Placental epithelial cell (primary cell): ENCODE measurements around a stretch of chr12.

DNA sequence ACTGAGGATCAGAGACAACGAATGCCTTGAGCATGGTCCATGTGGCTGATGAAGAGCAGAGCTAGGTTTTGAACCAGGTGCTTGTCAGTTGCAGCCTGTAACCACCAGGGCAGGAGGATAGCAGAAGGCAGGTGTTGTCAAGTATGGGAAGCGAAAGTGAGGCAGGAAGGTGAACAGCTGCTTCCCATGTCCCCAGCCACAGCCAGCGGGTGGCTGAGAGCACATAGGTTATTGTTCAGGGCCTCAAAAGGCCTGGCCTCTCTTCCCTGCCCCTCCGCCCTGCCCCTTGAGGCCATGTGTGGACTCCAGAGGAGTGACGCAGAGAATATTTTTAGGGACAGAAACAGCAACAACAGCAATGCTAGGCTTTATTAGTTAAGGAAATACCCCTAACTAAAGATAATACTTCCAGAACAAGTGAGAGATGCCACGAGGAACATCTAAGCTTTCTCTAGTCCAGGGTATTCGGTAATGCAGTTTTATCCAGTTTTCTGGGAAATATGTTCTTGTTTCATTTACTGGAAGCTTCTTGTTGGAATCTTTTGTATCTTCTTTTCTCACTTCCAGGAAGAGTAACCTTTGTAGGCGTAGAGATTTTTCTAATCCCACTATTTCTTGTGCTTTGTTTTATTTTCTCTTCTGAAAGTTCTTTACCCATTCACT is 39.7 kb downstream of the IQSEC3 start:
- CAGE, long polyA plus RNA: no peak

- CAGE, long polyA plus RNA: no peak
These were observed 45.2 kb downstream of the IQSEC3 start for GRCh38 chr12:111672-112260.

DNA sequence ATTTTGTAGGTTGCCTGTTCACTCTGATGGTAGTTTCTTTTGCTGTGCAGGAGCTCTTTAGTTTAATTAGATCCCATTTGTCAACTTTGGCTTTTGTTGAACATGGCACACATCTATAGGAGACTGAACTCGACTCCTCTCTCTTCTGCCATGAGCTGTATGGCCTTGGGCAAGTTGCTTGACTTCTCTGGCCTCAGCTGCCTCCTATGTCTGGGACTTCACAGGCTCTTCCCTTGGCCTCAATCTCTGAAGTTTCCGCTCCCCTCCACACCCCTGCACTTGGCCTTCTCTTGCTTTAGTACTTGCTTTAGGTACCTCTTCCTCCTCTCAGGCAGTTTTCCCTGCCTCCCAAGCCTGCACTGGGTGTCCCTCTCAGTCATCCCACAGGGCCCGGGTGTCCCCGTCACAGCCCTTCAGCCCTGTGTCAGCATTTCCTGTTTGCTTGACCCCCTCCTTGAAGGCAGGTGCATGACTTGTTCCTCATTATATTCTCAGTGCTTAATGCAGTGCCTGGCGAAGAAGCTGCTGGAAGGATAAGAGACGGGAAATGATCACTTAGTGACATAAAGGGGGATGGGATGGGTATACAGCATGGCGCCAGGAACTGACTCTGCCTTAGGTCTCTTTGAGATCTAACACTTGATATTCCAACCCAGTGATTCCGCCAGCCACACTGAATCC is 61.4 kb downstream of the IQSEC3 start:
- CAGE, long polyA plus RNA: no peak

DNA sequence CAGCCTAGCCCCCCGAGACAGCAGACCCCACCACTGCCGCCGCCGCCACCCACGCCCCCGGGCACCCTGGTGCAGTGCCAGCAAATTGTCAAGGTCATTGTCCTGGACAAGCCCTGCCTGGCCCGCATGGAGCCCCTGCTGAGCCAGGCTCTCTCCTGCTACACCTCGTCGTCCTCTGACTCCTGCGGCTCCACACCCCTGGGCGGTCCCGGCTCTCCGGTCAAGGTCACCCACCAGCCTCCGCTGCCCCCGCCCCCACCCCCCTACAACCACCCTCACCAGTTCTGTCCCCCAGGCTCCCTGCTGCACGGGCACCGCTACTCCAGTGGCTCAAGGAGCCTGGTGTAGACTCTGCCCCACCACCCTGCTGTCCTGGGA is 39.3 kb downstream of the SLC6A12 start:
- CAGE, long polyA plus RNA: no peak

- CAGE, long polyA plus RNA: no peak
These were observed 1.8 kb downstream of the SLC6A12 start for GRCh38 chr12:212209-212519.

- CAGE, long polyA plus RNA: no peak
These were observed 22.9 kb upstream of the SLC6A12 start for GRCh38 chr12:236887-237325.

DNA sequence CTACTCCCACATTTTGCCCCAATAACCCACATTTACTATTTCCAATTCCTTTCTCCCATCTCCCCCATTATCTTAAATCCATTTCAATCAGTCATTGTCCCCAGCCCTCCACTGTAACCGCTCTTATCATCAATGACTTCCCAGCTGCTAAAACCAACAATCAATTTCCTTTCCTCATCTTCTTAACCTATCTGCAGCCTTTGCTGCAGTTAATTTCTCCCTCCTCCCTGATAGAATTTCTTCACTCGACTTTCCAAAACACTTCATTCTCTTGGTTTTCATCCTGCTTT is 8.4 kb downstream of the SLC6A13 start:
- CAGE, long polyA plus RNA: no peak

DNA sequence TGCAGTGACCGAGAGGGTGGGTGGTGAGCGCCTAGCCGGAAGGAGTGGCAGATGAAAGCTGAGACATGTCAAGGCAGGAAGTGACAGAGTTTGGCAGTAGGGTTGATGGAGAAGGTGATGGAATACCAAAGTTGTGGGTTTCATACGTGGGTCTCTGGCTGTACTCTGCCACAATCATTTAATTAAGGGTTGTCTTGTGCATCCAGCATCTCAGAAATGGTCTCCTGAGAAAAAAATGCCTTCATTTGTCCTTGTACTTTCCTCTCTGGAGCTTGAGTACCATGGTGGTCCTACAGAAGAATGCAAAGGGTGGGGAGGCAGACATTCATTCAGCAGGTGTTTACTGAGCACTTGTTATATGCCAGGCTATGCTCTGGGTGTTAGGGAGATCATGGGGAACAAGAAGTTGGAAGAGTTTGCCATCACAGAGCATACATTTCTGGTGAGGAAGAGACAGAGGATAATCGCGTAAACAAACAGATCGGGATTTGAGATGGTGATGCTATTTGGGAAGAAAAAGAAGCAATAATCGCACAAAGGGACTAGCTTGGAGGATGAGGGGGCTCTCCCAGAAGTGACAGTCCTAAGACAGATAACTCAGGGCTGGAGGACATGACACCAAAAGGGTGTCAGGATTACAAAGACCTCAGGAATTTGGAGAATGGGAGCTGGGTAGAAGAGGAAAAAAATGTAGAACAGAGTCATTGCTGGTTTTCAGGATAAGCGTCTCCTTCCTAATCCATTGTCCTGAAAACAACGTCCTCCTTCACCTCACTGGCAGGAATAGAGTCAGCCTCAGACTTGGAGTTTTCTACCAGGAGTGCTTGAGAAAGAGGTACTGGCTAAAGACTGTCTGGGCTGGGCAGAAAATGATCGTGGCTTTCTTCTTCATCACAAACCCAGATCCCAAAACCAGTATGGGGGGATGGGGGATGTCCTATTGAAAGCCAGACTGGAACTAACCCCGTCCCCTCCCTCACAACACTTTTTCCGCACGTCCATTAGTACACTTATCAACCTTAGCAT is 13.9 kb downstream of the B4GALNT3 start:
- CAGE, long polyA plus RNA: no peak

GRCh38 chr12:530226-530830 is 70.6 kb downstream of the B4GALNT3 start:
- CAGE, long polyA plus RNA: no peak

GRCh38 chr12:542691-543426 is 83.1 kb downstream of the B4GALNT3 start:
- CAGE, long polyA plus RNA: no peak

DNA sequence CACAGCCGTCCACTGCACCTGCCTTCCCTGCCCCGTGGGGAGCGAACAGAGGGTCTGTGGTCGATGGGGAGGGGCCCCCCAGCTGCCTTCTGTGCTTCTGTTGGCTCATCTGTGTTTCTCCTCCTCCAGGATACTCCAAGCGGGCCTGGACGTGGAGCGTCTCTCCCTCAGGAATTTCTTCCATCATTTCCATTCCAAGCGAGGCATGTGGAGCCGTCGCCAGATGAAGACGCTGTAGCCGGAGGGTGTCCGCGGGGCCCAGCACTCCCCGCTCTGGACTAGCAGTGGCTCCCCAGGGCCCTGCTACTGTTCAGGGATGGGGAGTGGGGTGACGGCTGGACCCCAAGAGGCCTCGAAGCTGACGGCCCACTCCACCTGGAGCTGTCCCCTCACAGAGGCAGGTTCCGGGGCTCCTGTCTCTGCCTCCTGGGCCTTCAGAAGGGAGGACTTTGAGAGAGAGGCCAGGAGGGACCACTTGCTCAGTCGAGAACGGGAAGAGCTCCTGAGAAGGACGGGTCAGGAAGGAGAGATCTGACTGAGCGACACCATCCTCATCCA is 101.6 kb downstream of the B4GALNT3 start:
- CAGE, long polyA plus RNA: no peak

DNA sequence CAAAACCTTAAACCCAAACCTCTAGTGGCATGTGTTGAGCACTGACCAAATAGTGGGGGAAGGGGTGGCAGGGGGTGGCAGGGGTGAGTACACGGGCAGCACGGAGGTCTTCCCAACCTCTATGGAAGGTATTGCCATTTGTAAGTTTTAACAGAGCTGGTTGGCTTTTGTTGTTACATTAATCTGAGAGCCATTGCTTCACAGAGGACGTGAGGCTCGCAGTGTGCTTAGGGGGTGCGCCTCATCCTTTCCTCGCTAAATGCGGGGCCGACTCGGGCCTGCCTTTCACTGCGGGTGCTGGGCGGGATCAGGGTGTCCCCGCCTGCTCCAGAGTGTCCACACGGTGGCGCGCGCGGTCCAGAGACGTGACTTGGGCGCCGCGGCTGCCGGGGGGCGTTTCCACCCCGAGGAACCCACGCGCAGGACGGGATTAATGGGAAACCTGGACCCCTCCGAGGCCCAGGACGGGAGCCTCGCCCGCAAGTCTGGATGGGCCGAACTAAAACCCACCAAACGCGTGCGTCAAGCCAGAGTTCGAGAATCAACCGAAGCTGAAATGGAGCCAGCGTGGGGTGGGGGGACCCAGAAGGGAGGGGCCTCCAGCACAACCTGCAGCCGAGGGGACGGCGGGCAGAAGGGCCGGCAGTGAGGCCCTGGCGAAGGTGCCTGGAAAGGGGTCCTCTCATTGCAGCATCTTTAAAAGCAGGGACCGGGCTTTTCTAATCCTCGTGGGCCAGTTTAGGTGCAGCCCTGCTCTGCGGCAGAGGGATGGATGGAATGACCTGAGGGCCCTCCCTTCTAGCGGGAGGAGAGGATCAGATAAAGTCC is 93.4 kb downstream of the NINJ2 start:
- CAGE, long polyA plus RNA: no peak

DNA sequence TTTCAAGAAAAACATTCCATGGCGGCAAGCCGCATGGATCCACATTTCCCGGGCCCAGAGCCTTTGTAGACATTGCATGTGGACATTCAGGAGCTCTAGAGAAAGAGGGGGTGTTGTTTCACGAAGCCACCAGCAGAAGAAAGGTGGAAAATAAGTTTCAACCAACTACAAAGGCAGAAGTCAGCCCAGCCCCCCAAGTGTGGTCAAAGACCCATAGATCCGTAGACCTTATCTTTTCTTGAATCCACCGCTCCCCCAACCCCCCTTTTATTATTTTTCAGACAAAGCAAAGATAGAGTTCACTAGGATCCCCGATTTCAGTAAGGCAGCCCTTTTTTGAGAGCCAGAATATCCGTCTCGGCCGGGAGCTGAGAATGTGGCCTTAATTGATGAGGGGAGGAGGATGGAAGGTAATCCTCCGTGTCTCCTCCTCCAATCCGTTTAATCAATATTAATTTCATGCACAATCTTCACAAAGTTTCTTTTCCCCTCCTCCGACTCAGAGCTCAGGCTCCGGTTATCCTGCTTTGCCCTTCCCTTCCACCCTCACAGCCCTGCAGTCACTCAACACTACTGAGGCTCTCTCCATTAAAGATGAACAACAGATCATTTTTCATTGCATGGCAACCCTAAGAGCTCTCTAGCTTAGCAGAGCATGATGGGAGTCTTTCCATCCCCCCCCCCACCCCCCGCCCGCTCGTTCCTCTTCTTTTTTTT is 721 bp upstream of the WNK1 start:
- CAGE, long polyA plus RNA: no peak

GRCh38 chr12:1083020-1084031 is 92.3 kb downstream of the ERC1 start:
- CAGE, long polyA plus RNA: no peak

GRCh38 chr12:1115677-1116286 is 124.8 kb downstream of the ERC1 start:
- CAGE, long polyA plus RNA: no peak

- CAGE, long polyA plus RNA: no peak
These were observed 150.5 kb downstream of the ERC1 start for GRCh38 chr12:1141577-1141851.

DNA sequence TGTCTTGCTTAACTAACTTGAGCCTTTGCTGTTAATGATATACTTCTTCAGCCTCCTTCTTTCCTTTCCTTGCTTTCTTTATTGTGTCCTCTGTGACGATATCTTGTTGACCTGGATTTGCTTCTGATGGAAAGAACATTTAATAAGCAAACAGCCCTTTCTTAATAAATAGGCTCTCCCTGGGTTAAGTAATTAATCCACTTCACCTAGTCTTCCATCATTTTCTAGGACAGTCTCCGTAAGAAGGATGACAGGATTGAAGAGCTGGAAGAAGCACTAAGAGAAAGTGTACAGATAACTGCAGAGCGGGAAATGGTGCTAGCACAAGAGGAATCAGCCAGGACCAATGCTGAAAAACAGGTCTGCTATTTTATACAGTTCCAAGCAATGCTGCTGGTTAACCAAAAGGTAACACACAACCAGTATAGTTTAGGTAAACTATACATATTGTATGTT is 271.8 kb downstream of the ERC1 start:
- CAGE, long polyA plus RNA: no peak

DNA sequence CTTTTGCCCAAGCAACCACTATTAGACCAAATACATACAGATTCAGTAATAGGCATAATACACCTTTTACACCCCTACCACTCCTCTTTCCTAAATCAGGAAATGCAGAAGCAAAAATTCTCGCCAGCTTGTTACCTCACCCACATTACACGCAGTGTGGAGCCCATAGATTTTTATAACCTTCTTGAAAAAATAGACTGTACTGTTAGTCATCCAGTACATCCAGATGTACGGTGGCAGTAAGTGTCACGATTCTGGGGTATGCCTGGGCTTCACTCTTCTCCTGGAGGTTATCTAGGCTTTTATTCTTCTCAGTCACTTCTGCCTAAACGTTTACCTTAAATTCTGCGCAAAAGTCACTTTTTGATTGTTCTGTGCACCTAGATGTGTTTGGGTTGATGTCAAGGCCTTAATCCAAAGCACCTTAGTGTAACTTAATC is 1.7 kb upstream of the FBXL14 start:
- CAGE, long polyA plus RNA: no peak

DNA sequence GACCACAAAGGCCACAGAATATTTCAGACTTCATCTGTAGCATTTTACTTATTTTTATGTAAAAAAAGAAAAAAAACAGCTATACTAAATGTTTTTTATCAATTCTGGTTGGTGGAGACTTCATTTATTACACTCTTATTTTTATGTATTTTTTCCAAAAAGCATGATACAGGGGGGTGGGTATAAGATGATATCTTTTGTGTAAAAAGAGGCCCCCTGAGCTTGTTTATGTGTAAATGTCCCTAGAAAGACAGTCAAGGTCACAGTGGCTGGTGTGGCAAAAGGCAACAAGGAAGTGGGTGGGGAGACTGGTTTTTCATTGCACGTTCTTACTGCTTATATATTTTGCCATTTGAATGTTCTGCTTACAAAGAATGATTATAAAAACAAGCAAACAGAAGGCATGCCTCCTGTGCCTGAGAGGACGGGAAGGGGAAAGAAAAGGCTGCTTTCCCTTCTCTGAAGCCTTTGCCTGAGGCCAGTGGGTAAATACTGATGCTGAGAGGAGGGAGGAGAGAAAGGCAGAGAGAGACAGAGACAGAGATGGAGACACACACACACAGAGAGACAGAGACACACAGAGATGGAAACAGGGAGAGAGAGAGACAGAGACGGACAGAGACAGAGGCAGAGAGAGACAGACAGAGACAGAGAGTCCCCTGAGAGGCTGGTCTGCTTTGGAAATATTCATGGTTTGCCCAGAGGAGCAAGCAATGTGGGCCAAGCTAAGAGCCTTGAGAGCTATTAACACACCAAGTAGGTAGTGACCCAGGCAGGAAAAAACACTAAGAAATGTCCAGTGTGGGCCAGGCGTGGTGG is 24.1 kb upstream of the ADIPOR2 start:
- CAGE, long polyA plus RNA: no peak

- CAGE, long polyA plus RNA: no peak
These were observed 32.4 kb upstream of the LRTM2 start for GRCh38 chr12:1788000-1788406.